SEM (cell line): ENCODE measurements around a stretch of chr1.

DNA sequence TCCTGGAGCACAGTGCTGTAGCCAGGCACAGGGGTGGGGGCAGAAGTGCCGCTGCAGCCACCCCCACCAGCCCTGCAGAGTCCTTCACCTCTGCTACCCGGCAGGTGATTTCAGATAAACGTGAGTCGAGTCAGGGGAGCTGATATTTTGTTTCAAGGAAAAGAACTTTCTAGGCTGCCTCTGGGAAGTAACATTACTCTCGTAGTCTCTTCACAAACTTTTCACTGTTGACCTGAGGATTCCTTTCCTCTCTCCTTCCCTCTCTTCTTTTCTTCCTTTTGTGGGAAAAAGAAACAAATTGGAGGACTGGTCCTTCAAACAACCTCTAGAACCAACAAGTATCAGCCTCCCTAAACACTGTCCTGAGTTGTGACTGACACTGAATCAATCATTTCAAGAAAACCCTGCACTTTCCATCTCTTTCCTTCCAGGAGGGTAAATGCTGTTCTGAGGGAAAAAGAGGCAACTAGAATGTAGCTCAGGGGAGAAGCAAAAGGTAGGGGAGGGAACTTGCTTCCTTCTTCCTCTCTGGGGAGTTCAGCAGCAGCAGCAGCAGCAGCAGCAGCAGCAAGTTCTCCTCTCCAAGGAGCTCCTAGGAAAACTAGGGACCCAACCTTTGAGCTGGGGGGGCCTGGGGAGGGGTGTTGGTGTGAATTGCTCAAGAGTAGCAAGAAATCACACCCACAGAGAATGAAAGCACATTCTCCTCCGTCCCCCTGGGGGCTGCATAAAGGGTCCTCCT is 881 bp downstream of the VTCN1 start:
- PRO-cap, result no peak

DNA sequence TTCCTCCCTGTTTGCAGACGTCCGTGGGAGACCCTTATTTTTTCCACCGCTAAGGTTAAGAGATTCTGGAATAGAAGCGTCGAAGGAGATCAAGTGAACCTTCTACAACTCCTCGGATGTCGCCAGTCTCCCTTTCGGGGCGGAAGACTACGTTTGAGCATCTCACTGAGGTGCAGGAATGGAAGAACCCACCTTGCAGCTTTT is 325 bp downstream of the MAN1A2 start:
- PRO-cap, result no peak

GRCh38 chr1:117605030-117605872 is 597 bp upstream of the TENT5C start:
- PRO-cap, result bidirectional peak, plus-strand start at chr1:117606051, minus-strand start at chr1:117605788

DNA sequence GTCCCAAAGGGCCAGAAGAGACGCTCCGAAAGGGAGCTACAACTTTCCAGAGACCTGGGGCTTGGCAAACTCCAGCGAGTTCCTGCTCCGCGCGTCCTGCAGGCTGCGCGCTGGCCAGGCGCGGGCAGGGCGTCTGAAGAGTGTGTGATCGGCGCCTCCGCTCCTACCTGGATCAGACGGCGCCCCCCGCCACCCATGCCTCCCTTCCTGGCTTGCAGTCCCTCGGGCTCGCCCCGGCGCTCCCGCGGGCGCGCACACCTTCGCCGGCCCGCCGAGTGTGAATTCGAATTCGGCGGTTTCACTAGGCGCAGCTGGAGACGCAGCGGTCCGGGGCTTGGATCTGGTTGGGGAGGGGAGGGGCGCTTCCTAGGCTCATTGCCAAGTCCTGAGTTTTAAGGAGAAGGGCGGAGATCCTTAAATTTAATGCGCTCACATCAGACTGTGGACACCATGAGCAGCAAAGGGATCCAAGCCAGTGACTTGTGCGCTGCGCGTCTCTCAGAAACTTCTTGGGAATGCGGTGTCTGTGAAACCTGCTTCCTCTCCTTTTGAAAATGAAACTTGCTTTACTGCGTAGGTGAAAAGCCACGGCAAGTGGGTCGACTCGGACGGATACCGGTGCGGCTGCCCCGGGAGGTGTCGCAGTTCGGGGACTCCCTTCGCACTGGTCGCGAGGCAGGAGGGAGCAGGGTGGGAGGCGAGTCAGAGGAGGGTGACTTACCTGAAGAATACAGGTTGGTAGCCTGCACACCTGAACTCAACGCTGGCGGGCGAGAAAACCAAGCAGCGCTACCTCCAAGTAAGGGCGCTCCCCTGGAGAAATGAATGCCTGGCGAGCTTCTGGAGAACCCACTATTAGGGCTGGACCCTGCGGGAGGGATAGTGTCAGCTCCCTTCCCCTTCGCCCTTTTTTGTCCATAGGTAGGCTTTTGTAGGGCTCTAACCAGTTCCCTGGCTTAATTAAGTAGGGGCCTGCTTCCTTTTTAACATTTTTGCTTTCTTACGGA is 831 bp downstream of the TENT5C start:
- PRO-cap, result no peak

GRCh38 chr1:117641368-117641677 is 35.5 kb downstream of the TENT5C start:
- PRO-cap, result no peak

DNA sequence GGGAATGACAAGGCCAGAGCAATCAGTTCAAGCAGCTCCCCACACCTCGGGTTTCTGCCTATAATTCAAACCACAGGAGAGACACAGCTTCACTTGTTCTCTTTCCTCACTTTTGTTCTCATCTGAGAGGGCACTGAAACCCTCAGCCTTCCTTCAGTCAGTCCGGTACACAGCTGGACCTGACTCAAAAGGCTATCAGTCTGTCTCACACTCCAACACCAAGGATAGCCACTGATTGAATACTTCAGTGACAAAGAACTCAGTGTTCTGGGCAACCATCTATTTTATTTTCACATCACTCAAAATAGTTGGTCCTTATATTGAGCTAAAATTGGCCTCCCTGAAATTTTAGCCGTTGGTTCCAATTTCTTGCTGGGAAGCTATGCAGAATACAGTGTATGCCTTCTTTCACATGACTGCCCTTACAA is 70.2 kb downstream of the TENT5C start:
- PRO-cap, result no peak

DNA sequence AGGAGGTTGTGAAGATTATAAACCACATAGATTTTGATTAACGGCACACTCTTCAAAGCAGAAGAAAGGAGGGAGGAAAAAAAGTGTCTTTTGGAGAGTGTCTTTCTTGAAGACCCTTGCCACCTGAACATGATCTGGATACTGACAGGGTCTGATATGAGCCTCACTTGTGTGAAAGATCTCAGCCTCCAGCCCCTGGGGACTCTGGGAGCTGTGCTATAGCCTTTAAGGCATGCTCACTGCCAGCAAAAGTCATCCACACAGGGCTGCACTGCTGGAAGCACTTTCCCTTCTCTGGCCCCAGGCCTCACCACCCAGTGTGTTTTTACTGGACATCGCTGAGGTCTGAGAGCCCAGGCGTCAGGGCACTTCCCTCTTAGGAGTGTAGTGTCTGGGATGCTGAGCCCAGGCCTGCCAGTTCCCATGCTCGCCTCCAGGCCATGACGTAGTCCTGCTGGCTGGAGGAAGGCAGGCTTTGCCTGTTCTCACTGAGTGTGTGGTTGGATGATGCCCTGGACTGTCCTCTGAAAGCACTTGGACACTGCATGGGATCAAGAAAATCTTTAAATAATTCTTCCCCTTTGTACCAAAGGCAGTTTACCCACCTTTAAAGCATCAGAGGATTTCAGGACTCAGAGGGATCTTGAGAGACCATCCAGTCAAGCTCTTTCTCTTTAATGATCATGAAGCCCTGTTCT is 101.2 kb downstream of the GDAP2 start:
- PRO-cap, result no peak

DNA sequence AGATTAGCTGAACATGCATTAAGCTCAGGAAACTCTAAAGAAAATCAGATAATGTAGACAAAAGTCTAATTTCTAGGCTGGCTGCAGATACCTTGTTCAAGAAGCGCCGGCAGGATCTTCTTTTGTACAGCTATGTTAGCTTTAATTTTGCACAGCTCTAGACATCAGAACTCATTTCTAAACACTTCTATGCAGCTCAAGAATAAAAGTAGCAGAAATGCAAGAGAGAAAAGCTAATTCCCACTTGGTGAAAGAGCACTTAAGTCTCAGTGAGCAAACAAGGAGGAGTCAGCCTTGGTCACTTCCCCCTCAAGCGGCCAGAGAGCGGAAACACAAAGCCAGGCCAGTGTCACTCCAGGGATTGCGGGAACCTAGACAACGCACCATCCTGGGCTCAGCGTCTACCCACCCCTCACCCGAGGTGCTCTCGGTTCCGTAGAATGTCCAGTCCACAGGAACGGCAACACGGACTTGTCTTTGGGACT is 734 bp downstream of the GDAP2 start:
- PRO-cap, result unidirectional peak, plus-strand start at position 349 of the sequence

DNA sequence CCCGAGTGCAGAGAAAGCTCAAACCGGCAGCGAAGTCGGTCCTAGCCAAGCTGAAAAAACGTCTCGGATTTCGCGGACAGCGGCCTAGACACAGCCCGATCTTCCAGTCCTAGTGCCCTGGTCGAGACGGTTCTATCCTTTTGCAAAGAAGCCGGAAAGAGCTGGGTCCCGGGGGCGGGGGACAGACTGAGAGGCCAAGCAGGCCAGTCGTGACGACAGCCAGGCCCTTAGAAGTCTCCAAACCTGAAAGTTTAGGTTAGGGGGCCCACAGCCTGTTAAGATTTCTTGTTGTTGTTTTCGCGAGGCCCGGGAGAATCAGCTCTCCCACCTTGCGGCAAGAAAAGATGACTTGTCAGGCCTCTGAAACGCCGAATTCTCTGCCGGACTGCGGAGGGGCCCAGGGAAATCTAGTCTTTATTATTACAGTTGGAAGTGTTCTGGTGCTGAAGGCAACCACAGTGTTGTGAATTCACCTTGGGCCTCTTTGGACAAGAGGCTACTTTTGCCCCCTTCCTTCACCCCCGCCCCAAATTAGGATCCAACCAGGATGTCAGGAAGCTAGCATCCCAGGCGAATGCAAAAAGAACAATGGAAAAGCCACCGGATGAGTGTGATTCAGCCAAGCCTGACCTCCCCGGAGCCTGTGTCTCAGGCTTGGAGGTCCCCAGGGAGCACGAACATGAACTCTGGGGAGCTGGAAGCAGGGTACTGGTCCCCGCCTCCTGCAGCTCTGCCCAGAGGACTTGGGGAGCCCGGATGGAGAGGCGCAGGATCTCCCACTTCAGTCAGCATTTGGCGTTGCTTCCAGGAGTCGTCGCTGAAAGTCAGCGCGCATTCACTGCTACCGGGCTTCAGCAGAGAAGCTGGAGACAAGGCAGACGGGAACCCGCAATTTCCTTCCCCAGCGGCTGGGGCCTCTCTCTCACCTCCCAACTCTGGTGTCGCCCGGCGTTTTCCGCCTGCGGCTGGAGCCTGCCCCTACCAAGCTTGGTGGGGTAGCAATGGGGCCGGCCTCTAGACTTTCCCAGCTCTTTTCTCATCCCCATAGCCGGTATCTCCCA is 1.6 kb upstream of the TBX15 start:
- PRO-cap, result no peak

GRCh38 chr1:119829199-119829611 is 17.9 kb upstream of the REG4 start:
- PRO-cap, result no peak

DNA sequence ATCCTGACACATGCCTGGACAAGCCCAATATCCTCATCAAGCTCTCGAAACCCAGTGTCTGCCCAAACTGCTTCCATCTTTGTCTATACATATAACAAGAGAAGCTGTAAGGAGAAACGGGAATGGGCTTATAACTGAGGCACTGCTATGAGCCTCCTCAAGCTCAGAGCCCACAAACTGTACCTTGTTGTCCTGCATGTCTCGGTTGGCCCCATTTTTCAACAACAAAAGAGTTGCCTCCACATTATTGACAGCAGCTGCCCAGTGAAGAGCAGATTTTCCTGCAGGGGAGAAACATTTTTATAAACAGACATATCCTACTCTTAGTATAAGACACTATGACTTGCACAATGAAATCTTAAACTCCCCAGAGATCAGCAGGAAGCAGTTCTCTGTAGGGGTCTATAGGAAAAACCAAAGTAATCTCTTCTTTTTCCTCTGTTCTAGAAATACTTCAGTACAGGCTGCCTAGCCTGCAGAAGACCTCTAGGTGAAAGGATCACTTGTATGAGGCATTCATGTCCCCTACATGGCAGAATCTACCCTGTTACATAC is 21.2 kb upstream of the ADAM30 start:
- PRO-cap, result no peak

- PRO-cap, result no peak
Measured at GRCh38 chr1:119925228-119925984, 29.1 kb upstream of the ADAM30 start.

DNA sequence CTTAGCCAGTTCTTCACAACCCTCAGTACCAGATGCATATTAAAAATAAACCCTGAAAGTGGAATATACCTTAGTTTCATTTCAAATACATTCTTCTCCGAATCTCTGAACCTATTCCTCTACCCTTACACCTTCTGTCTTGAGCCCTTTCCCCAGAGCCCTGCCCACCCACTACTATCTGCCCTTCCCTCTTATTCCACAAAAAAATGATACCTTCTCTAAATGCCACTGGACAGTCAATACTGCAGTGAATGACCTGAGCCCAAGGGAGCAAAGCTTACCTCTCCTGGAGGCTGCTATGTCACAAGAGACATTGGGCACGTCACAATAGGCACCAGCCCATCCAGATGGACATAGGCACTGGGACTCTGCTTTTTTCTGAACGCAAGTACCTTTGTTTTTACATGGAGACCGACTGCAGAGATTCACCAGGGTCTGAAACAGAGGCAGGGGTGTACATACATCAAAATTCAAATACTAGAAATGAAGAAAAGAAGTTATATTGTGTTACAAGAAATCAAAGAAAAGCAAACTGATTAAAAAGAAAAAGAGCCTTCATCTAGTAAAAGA is 41.3 kb upstream of the ADAM30 start:
- PRO-cap, result no peak

DNA sequence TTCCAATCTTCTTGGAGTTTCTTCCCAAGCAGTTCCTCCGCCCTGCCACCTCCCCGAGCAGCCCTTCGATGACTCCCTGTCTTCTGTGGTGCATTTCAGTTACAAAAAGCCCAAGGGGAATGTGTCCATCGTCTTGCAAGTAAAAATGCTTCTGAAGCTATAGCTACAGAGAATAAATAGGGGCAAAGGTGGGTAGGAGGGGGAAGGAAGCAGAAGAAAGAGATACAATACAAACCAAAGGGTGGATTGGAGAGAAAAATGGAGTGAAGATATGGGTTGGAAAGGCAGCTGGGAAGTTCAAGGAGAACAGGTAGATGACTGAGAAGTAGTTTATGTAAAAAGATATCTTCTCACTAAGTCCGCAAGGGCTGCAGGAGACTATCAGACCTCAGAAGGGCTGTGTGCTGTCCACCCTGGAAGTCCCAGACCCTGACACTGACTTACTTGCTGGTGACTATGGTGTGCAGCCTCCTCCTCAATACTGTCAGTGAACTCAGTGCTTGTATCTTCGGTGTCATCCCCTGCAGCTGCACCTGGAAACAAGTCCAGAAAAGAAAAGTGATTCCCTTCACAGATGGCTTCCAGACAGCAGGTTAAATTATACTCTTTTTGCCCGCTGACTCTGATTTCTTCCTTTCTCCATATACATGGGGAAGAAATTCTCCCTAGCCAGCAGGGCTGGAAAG is 115.2 kb downstream of the NBPF8 start:
- PRO-cap, result no peak

GRCh38 chr1:120531647-120532110 is 116.8 kb downstream of the NBPF8 start:
- PRO-cap, result no peak

- PRO-cap, result no peak
Measured at GRCh38 chr1:120552287-120552613, 137.4 kb downstream of the NBPF8 start.

DNA sequence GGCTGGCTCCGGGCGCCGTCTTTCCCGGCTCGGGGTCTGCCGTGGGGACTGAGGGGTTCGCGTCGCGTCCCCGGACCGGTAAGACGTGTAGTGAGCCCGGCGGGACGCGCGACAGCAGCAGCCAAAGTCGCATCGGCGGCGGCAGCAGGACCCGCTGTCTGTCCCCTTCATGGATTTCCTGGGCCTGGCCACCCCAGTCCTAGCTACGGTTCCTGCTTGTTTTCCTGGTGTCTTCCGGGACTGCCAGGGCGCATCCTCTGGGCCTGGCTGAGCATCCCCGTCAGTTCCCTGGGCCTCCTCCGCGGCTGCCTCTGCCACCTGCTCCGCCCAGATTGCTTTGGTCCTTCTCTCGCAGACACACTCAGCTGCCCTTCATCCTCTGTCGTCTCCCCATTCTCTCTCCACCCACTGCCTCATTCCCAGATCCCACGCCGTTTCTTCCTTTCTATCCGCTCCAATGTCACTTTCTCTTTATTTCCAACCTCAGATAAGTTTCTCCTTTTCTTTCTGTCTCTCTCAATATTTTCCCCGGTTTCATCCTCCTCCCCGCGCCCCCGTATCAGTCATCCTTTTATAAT is 22.5 kb upstream of the NOTCH2NLR start:
- PRO-cap, result no peak

GRCh38 chr1:121087155-121087620 is 97.0 kb downstream of the FAM72B start:
- PRO-cap, result no peak

- PRO-cap, result no peak
Measured at GRCh38 chr1:121117737-121118237, 66.4 kb downstream of the FAM72B start.

DNA sequence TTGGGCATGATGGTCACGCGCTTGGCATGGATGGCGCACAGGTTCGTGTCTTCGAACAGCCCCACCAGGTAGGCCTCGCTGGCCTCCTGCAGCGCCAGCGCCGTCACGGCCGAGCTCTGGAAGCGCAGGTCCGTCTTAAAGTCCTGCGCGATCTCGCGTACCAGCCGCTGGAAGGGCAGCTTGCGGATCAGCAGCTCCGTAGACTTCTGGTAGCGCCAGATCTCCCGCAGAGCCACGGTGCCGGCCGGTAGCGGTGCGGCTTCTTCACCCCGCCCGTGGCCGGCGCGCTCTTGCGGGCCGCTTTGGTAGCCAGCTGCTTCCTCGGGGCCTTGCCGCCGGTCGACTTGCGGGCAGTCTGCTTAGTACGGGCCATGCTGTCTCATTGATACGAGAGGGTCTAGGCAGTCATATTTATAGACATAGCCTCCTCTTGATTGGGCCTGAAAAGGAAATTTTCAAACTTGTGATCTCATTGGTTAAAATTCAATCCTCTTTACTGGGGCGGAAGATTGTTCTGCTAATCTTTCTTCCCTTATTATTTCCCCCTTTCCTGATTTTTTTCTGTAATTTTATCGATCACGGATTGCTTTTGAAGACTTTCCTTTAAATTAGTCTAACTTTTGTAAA is 65.8 kb downstream of the FAM72B start:
- PRO-cap, result no peak